Myometrial cell (primary cell): Measurements from ENCODE around the genes RGSL1 and LAMC2.

GRCh38 chr1:182293093-182293660 is 98.4 kb downstream of the GLUL start:
- RAMPAGE, long total RNA: no peak

DNA sequence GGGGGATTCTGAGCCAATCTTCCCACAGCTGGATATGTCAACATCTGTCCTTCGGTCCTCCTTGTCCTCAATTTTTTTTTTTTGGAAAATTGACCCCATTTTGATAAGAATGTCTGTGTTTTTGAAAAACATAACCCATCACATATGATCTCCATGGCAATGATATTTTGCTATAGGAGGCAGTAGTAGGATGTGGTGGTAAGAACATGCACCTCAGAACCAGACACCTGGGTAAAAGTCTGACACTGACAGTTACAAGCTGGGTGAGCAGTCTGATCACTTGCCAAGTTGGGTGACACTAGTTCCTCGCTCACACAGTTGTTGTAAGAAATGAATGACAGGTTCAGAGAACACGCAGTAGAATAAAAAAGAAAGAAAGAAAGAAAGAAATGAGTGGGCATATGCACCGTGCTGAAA is 90.7 kb downstream of the GLUL start:
- RAMPAGE, long total RNA: no peak

- RAMPAGE, long total RNA: no peak
Observed at GRCh38 chr1:182394004-182394635, 2.5 kb upstream of the GLUL start.

DNA sequence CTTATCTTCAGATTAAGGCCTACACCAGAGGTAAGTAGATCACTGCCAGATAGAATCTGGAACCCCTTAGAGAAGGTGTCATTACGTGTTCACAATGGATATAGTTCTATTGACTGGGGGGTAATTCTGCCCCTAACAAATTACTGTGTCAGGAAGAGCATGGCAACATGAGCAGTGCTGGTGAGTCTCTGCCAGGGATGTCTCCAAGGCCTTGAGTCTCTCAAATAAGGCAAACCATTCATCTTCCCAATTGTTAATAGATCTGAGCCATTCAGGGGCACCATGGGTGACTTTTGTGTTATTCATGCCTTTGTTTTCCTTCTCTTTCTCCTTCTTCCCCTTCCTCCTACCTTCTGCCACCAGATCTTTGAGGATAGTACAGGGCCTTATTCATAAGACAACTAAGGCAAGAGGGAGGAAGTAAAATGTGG is at the start of gene RGSL1:
TSS of gene RGSL1 (plus strand) at position 148 of the 431 bp plus-strand sequence.
- RAMPAGE, long total RNA: no peak

DNA sequence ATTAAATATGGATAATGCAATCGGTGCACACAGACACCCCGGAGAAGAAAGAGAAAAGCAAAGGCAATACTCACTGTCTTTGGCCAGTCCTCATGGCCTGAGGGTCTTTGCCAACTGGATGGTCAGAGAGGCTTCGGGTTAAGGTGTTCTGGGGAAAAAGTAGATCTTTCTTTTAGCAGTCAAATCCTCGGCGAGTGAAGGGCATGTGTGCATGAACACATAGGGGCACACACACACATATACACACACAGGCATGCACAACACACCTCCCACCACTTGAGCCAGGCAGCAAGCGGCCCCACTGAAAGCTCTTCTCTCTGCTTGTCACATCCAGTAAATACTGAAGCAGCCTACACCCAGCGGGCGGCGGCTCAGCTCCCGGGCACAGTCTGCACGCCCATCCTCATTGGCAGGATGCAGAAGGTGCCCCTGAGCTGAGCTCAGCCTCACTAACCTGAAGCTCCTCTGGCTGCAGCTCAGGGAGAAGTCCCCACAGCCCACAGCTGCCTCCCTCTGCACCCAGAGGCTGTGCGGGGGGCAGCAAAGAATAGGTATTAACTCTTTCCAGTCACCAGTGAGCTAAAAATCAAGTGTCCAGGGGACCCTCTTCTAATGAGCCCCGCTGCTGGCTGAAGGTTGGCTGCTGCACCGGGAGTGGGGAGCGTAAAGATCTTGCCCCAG is 12.7 kb downstream of the RGS8 start:
- RAMPAGE, long total RNA: no peak

- RAMPAGE, long total RNA: no peak
Observed at GRCh38 chr1:182865084-182866138, 26.3 kb downstream of the DHX9 start.

DNA sequence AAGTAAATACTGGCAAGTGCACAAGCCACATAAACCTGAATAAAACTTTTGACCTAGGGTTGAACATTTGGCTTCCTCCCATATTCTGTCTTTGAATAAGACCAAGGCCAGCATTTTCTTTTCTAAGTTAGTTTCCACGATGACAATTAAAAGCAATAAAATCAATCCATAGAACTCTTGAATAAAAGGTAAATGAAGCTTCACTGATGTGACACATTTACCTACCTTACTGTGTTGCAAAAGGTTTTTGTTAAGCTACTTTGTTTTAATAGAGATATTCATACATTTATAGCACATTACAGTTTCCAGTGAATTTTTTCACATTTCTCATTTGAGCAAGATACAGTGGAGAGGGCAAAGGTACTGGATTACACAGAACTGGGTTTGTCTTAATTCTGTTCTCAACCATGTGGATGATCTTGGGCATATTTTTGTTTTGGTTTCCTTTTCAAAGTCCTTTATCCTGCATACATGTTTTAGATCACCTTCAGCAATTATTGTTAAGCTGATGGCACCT is 48.8 kb downstream of the DHX9 start:
- RAMPAGE, long total RNA: no peak

GRCh38 chr1:183024185-183024405 is 875 bp downstream of the LAMC1 start:
- RAMPAGE, long total RNA: no peak

GRCh38 chr1:183024665-183024996 is 1.4 kb downstream of the LAMC1 start:
- RAMPAGE, long total RNA: no peak

GRCh38 chr1:183060375-183061096 is 37.3 kb downstream of the LAMC1 start:
- RAMPAGE, long total RNA: no peak

GRCh38 chr1:183127920-183128460 is 58.1 kb upstream of the LAMC2 start:
- RAMPAGE, long total RNA: no peak

DNA sequence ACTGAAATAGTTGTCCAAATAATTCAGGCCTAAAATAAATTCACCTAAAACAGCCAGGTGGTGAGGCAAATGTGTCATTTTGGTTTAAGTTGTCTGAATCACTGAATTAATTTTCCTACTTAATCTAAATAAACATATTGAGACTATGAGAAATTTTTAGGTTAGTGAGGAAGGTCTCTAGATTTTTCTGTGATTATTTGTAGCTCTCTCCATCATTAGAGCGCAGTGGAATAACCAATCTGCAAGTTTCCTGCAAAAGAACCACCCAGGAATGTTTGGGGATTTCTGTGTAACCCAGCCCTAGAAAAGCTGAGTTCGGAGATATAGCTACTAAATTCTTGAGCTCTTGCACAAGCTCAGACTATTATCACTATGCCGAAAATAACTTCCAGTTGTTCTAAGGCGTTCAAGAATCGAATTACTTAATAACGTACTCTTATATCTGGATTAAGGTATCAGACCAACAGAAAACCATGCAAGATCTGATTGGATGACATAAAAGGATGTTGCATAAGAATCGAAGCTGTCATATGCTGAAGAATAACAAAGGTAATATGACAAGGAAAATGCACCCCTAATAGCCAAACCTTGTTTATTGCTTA is 7.6 kb upstream of the LAMC2 start:
- RAMPAGE, long total RNA: no peak

DNA sequence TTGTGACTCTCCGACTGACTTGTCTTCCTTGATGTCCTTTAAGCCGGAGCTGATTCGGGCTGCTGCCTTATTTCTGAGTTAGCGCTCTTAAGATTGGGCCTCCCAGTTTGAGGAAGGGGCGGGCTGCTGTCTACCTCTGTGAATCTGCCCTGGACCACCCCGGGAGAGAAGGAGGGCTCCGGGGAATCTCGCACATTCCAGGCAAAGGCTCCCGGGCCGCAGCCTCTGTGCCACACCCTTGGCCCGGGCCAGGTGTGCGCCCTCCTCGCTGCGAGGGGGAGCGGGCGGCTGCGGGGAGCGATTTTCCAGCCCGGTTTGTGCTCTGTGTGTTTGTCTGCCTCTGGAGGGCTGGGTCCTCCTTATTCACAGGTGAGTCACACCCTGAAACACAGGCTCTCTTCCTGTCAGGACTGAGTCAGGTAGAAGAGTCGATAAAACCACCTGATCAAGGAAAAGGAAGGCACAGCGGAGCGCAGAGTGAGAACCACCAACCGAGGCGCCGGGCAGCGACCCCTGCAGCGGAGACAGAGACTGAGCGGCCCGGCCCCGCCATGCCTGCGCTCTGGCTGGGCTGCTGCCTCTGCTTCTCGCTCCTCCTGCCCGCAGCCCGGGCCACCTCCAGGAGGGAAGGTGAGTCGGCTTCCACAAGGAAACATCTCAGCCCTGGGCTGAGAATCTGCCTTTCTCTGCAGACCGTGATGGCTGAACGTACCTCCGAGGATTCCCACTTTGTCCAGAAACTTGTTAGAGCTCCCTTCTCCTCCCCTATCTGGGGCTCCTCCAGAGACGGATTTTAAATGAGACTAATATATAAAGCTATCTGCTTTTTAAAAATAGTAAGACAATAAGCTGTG is at the start of gene LAMC2:
TSS of gene LAMC2 (plus strand) at position 463 of the 854 bp plus-strand sequence.
- RAMPAGE, long total RNA: no peak

GRCh38 chr1:183198155-183198845 is 12.2 kb downstream of the LAMC2 start:
- RAMPAGE, long total RNA: no peak

DNA sequence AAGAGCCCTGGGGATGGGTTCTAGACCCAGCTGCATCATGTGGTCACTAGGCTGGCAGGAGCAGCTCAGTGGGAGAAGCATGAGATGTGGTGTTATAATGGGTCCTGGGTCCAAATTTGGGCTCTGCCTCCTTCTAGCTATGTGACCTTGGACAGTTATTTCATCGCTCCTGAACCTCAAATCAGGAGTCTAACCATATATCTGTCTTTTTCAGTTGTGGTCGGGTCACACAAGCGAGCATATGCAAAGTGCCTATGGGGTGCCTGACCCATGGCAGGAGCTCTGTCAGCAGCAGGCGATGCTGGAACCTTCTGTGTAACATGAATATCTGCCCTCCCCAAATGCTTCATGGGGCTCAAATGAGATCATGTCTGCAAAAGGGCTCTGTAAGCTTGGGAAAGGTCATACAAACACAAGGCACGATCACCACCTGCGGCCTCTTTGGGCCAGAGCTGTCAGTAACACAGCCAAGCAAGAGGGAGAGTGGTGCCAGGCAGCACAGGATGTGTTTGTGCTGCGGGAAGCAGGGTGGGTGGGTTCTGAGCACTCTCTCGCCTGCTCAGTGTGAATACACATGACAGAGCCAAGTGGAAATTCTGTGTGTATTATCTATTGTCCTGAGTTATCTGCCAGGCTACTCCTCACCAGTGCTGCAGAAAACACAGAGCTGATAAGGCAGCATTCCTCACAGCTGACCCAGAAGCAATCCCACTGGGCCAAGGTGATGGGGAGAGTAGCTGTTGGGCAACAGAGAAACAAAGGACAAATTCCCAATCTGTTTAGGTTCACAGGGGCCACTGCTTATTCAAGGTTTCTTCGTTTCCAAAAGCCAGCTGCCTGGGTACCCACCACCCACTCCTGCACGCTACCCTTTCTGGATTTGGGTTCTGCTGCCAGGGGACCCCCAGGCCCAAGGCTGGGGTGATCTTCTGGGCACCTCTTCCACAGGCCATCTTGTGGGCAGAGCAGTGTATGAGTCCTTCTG is 101.1 kb downstream of the LAMC2 start:
- RAMPAGE, long total RNA: no peak

- RAMPAGE, long total RNA: no peak
Observed at GRCh38 chr1:183331067-183331738, 87.0 kb downstream of the NMNAT2 start.

DNA sequence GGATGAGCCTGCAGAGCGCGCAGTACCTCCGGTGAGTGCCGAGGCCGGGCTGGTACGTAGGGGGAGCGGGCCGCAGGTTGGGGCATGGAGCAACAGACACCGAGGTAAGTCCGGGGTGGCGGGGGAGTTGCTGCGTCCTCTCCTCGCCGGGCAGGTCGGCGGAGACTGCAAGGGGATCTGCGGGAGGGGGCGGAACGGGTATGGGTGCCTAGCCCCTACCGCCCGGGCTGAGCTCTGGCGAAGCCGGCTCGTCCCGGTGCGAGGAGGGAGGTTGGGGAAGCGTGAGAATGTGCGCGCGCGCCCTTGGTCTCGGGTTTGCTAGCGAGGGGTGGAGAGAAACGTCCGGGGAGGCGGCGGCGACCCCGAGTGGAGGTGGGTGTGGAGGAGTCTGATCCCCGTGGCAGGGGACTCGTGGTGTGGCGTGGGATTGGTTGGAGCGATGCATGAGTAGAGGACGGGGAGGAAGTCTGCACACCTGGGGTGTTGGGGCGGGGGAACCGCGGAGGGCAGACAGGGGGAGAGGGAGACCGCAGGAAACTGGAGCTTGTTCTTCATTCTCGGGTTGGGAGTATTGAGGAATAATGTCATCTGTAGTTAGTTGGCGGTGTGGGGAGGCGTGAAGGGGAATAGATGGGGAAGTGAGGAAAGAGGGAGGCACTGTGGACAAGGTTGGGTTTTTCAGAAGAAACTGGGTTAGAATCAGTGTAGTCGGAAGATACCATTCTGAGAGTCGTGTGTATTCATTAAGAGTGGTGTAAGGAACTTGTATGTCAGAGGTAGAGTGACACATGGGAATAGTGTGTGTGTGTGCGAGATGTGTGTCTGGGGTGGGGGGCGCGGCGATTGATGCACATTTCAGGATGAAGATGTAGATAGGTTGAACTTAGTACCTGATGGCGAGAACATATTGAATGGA is 578 bp downstream of the SMG7 start:
- RAMPAGE, long total RNA: no peak

DNA sequence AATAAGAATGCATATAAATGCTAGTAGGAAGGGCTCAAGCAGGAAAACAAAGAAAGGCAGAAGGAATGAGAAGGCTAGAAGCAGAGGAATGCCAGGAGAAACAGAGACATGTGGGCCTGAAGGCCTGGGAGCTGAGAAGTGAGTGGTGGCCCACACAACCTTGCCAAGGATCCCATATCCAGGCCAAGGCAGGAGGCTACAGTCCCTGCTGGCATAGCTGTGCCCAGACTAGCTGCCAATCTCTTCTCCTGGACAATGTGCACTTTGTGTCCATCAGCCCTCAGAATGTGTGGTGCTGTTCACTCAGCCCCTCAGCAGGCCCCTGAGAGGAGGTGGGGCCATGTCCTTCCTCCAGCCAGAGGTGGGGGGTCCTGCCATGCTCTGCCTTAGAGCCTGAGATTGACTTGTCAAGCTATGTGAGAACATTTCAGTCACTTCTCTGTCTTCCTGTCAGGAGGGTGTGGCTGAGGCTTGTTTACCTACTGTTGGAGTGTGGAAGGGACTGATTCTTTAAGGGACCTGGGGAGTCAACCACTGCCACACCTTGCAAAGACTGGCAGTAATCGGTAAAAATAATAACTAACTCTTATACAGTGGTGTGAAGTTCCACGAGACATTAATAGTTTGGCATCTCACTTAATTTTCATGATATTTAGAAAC is 1.4 kb downstream of the NCF2 start:
- RAMPAGE, long total RNA: no peak

DNA sequence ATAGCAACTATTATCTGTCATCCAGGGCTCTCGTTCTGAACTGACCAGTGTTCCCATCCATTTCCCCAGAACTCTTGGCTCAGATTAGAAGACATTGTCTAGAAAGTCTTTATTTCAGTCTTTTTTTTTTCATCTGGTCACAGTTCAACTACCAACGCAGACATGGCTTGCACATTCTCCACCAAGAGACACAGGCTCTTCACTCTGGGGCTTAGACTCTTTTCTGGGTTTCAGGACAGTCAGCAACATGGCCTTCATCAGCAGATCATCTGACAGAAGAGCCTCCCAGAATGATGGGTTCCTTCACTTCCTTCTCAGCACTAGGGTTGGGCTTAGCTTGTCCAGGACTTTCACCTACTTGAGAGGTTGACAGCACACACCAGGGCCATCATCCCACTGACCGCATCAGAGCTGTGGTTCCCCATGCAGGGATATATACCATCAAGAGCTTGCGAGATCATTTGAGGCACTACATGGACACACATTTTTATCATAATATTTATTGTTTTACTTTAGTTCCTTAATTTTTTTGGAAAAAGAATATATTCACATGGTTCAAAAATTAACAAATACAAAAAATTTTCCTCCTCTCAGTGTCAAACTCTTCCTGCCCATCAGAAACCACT is 10.3 kb upstream of the NCF2 start:
- RAMPAGE, long total RNA: no peak

DNA sequence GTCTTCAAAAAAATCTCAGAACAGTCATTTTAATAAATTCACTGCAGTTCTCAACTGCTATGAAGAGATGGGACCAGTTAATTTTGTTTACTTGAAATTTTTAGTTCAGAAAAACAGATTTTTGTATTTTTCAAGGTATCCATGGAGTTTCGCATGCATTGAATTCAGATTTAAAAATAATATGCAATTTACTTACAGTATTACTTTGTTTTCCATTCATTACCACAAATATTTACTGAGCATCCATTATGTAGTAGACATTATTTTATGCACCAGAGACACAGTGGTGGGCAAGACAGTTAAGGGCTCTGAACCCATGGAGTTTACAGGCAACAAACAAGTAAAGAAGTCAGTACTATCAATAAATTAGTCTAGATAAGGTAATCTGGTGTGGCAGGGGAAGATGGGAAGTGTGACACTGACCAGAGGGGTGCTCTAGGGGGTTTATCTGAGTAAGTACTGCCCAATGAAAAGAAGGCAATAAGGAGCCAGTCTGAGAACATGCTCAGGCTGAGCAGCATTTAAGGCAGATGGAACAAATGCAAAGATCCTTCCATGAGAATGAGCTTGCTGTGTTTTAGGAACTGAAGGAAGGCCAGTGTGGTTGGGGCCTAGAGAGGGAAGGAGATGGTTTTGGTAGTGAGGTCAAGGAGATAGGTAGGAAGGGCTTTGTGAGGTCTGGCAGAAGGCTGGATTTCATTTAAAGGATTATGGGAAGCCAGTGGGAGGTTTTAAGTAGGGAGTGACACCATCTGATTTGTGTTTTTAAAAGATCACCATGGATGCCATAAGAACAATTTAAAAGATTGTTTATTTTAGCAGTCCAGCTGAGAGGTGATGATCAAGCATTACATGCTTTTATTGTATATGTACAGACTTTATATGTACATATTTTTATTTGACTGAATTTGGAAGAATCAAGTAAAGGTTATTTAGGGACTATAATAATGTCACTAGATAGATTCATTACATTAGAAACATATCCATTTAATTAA is 26.1 kb downstream of the RGL1 start:
- RAMPAGE, long total RNA: no peak